ENCODE measurements around a stretch of chr6.

DNA sequence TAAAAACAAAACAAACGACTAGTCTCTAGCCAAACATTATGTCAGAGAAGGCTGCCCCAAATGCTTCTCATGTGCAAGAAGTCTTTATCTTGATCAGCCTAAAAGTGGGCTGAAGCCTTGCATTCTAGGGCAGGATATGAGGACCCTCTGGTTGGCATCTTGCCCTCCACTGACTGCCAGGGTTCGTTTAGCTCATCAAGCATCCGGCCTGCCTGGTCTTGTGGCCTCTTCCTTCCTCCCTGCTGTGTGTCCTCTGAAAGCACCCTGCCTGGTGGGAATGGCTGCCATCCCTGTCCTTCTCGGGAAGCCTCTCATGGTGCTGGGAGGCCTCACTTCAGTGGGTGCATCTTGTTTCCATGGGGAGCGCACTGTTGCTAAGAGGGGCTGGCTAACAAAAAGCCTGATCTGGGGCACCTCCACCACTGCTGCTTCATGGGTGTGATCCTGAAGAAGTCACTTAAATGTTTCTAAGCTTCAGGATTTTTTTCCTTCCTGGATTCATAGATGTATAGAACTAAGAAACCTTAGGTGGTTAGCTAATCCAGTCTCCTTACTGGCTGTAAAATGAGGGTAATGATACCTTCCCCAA, 4.5 kb downstream of the DUSP22 start:
- PRO-cap = unidirectional peak, minus-strand start at position 175 of the sequence

GRCh38 chr6:317598-318176, 25.4 kb downstream of the DUSP22 start:
- PRO-cap = no peak

DNA sequence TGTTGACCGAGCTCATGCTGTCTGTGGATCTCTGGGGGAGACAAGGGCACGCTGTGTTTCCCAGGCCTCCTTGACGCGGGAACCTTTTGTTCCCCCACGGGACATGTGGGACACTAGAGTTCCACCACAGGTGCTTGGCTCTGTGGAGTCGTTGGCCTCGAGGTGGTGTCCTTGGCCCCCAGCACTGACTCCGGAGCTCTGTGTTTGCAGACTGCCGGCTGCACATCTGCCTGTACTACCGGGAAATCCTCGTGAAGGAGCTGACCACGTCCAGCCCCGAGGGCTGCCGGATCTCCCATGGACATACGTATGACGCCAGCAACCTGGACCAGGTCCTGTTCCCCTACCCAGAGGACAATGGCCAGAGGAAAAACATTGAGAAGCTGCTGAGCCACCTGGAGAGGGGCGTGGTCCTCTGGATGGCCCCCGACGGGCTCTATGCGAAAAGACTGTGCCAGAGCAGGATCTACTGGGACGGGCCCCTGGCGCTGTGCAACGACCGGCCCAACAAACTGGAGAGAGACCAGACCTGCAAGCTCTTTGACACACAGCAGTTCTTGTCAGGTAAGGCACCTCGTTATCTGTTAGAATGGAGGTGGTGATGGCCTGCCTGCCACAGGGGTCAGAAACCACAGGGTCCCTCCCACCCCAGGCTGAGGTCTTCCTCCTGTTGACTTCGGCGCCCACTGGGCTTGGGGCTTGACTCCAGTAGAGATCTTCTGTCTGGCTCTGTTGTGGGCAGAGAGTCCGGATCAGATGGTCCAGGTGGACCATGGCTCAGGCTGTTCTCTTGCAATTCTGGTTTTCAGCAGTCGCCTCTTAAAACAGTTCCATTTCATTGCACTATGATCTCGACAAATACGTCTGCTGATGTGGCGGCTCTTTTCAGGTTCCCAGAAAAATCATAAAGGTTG, 9.9 kb downstream of the IRF4 start:
- PRO-cap = no peak

GRCh38 chr6:901436-902334, 208.7 kb upstream of the EXOC2 start:
- PRO-cap = no peak

DNA sequence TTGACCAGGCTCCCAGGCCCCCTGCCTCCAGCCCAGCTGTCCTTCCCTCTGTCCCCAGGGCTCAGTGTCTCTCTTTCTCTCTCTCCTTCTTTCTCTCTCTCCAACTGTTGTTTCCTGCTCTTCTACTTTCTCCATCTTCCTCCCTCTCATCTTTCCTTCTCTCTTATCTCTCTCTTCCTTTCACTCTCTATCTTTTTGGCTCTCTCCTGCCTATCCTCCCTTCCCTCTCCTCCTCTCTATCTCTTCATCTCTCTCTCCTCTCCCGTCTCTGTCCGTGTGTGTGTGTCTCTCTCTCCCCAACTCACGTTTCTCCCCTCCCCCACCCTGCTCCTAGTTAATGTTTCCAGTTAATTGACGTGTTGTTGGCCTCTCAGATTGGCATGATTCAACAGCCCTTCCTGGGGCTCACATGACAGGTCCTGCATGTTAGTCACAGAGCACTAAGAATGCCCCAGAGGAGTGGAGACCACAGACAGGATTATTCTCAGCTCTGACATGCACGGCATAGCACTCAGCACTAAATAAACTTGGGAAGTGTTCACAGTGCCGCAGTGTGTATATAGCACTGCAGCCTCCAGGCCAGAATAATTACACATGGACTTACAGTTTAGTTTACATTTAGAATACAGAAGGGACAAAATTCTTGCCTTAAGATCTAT, 180.3 kb upstream of the FOXQ1 start:
- PRO-cap = no peak

DNA sequence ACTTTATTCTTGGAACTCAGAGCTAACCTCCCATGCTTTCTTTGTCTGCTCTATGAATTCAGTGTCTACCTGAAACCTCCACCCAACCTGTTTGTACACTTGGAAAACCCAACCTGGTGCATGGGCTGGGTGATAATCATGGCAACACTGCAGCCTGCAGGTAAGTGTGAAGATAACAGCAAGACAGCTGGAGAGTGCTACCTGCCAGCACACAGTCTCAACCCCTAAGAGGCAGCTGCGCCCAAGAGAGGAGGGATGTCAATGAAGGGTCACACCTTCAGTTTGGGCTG, 24.3 kb downstream of the FOXQ1 start:
- PRO-cap = no peak

- PRO-cap = no peak
Measured at GRCh38 chr6:1594229-1594816, 15.4 kb upstream of the FOXC1 start.

GRCh38 chr6:1627951-1628229, 18.2 kb downstream of the FOXC1 start:
- PRO-cap = no peak

DNA sequence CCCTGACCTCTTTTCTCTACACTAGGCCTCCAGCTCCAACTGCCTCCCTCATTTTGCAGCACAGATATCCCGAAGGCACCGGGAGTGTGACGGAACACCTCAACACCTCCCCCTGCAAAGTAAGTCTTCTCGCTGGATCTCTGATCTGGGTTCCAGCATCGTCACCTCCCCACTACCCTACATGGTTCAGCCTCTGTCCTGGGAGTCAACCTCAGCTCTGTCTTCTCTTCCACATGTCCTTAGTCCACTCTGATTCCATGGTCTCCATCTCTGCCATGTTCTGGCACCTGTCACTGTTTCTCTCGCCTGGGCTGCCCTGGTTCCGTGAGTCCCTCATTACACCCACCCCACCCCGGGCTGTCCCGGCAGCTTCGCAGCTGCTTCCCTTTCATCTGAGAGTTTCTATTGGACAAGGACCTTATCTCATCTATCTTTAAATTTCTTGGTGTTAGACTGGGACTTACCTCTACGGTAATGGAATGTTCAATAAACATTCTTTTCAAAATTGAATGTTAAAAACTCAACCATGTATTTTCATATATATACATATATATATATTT, 108.6 kb downstream of the FOXC1 start:
- PRO-cap = no peak

GRCh38 chr6:1824048-1824778, 214.5 kb downstream of the FOXC1 start:
- PRO-cap = no peak

DNA sequence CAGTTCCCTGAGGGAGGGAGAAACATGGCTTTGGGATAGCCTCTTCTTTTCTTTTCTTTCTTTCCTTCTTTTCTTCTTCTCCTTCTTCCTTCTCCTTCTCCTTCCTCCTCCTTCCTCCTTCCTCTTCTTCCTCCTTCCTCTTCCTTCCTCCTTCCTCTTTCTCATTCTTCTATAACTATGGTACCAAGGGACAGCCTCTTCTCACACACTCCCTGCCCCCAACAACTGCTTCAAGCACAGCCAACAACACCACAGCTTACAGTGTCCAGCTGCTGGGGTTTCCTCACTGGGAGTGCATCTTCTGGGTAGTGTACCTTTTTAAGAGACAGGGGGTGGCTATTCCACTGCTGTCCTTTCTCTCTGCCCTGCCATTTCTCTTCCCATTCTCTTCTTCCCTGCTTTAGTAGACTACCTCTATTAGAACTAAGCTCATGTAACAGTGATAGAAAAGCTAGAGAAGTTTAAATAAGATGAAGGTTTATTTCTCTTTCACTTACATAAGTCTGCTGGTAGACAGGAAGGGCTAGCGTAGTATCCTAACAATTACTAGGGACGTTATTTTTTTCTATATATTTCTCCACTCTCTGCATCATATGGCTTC, 249.3 kb downstream of the GMDS start:
- PRO-cap = unidirectional peak, minus-strand start at position 359 of the sequence

GRCh38 chr6:2108929-2109395, 136.4 kb downstream of the GMDS start:
- PRO-cap = no peak

- PRO-cap = no peak
Measured at GRCh38 chr6:2112997-2114463, 131.9 kb downstream of the GMDS start.

DNA sequence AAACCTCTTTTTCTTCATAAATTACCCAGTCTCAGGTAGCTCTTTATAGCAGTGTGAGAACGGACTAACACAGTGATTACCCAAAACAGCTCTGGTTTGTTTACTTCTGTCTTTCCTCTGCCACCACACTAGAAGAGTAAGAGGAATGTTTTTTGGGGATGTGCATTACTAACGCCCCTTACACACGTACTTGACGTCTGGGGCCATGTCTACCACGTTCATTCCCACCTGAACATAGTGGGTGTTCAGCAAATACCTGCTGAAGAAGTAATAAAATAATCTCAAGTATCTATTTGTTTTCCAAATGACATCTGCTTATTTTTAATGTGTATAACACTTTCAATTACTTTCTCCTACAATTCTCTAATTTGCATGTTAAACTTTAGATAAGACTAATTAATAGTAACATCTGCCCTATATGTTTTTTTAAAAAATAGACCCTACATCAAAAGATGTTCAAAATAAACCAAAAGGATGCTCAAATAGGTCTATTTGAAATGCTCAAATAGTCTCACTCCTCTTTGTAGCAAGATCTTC, 34.2 kb downstream of the GMDS start:
- PRO-cap = no peak

DNA sequence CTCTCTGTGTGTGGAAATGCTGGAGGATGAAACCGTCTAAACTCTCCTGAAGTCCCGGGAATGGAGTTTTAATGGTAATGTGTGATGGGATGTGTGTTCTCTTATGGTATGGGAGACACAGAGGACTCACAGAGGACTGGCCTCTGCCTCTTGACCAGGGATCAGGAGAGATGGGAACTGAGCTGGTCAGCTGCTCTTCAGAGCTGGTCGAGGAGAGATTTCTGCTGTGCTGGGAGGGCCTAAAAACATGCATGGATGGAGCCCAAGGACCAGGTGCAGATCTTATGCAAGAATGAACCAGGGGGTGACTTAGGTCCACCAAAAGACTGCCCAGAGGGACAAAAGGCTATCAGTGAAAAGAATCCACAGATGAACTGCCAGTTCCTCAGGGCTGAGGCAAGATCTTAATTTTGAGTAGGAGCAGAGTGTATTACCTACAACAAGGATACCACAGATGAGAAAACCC, 27.3 kb upstream of the GMDS start:
- PRO-cap = no peak

DNA sequence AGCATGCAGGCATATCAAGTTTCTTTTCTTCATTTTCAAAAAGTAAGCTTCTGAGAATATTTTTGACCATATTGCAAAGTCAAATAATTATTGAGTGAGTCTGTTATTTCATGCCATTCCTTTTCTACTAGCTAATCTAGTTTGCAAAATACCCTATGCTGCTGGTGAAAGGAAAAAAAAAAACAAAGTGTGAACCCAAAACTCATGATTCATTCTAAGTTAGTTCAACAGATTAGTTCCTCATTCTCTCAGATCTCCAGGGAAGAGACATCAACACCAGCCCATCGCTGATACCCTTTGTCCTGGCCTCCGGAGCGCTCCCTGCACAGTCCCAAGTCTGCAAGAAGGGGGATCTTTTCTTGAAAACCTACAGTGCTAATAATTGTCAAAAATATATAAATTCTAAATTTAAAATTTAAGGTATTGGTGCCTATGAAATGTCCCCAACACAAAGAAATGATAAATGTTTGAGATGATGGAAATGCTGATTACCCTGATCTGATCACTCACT, 106.7 kb upstream of the GMDS start:
- PRO-cap = no peak

- PRO-cap = no peak
Measured at GRCh38 chr6:2379140-2379758, 133.8 kb upstream of the GMDS start.

DNA sequence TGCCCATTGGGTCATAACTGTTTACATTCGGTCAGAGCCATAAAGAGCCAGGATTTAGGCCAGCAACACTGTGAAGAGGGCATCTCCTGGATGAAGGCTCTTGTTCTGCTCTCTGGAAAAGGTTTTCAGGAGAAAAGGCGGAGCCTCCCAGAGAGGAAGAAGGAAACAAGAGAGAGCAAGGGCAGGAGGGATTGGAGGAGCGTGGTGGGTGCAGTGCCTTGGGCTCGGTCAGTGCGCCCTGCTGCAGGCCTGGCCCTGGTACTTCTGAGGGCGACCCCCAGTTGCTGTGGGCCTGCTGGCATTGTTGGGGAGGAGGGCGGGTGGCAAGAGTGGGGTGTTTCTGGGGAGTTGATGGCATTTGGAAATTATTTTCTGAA, 248.4 kb downstream of the MYLK4 start:
- PRO-cap = no peak

DNA sequence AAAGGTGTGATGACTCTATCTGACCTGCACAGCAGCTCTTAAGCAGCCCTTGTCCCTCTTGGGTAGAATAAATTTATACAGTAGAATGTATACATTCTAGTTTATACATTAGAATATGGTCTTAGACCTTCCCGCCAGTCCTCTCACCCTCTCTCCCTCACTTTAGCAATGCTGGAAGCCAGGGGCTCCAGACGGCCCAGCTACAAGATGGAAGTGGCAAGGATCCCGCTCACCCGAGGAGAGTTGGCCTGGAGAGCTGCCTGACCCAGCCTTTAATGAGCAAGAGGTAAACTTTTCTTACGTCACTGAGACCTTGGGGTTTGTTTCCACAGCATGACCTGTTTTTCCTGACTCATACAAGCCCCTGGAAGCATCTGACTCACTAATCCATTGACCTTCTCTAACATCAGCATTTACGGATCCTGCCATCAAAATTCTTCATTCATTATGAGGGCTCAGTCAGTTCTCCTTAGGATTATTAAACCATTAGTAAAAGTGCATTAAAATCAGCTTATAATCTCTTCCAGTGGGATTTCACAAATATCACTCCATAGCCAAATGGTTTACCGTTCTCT, 120.4 kb downstream of the MYLK4 start:
- PRO-cap = no peak

DNA sequence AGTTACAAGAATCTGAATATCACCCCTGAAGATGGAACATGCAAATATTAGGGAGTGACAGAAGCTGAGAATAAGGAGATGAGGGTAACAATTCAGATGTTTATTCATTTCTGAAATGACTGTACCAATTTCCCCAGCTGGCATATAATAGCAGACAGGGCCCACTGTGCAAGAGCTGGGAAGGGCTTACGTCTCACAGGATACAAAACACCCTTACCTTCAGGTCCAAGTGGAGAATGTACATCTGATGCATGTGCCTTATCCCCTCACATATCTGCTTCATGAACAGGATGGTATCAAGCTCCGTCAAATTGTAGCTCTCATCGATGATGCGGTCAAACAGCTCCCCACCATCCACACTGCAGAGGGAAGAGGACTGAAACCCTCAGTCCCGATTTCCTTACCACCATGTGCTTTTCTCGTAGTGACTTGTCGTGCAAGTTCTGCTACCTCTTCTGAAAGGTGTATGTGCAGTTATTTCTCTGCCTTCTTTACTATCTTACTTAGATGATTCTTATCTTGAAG, 67.9 kb downstream of the MYLK4 start:
- PRO-cap = no peak

Measured in colonic mucosa (tissue), 1 donor.